Gallbladder (tissue), 1 donor: ENCODE measurements around the genes RPS13, ABCC8, SERGEF, MRGPRX3 and MISFA.

DNA sequence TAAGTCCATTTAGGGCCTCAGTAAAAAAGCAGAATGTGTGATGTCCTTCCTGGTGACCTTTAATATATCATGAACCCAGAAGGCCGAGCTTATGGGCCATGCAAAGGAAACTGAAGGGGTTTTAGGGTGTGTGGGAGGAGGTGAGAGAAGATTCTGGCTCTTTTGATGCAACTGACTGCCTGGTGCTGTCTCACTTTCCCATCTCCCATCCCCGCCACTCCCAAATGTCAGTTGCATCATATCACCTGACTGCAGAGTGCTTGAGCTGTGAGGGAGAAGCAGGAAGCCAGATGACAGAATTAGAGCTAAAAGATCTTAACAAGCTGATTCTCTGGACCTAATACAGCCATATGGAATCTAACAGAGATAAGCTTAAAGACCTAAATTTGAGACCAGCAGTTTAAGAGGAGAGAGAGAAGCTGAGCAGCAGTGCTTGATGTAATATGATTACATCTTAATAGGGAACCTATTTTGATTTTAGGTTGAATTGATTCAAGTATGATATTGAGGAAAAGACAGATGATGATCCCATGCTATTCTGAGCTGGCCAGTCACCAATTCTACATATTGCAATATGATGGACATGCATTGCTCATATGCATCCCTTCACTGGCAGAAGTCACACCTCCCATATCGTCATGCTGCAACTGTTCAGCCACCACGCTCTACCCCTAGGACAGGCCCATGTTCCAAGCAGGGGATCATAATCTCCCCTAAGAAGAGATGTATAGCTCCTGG lies 45.1 kb downstream of the PLEKHA7 start:
- PRO-cap: no peak

- PRO-cap: bidirectional peak, plus-strand start at chr11:17014530, minus-strand start at chr11:17014401; bidirectional peak, plus-strand start at chr11:17014691, minus-strand start at chr11:17014609
Measured at GRCh38 chr11:17014472-17014735, 190 bp upstream of the PLEKHA7 start.

DNA sequence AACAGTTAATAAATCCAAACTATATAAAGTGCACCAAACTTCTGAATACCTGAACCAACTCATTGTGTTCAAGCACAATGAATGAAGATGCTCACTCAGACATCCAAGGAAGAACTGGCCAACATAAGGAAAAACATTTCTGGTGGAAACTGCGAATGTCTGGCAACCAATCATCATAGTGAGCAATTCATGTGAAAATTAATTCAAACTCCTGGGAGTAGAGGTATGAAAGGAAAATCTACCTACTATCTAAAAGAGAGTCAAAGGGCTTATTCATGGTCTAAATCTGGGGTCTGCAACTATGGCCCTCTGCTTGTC lies 2.9 kb downstream of the RPS13 start:
- PRO-cap: no peak

DNA sequence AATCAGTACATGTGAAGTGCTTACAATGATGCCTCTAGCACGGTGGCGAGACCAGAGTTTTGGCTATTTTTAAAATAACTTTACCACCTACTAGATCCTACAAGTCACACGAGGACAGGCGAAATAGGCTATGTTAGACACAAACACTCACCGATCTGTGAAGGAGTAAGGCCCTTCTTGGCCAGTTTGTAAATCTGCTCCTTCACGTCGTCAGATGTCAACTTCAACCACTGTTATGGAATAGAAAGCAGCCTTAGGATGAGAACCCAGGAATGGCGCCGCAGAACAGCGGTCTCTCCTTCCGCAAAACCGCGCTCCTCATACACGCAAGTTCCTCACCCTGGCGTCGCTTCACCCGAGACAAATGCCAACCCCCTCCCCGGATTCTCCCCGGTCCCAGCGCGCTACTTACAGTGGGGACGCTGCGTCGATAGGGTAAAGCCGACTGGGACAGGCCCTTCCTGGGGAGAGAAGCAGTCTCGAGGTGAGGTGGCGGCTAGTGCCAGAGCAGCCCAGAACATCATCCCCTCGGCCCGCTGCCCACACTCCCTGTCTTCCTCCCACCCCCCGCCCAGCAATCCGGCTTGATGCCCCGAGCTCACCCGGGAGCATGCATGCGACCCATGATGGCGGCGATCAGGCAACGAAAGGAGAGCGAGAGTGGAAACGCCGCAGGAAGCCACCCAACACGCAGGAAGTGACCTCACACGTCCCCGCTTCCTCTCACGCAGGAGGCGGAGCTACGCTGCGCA lies at the start of gene RPS13:
RPS13 (minus strand) TSS at position 651 of the 752 bp plus-strand sequence.
- PRO-cap: bidirectional peak, plus-strand start at position 413 of the sequence, minus-strand start at position 311 of the sequence; bidirectional peak, plus-strand start outside the sequence, minus-strand start at position 652 of the sequence

DNA sequence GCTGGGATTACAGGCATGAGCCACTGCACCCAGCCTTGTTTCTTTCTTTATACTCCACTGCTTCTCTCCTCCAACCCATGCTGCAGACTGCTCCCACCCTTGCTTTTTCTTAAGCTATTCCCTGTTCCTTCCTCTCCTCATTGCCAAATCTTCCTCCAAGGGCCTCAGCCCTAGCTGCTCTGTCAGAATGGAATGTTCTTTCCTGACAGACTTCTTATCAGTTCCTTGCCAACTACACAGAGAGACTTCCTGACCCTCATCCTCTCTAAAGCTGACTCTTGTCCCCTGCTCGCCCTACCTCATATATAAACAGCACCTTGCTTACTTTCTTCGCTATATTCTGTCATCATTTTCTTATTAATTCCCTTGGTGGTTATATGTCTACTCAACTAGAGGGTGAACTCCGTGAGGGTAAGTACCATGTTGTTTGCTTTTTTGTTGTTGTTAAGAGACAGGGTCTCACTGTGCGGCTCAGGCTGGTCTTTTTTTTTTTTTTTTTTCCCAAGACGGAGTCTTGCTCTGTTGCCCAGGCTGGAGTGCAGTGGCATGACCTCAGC lies 17.0 kb upstream of the PIK3C2A start:
- PRO-cap: no peak

DNA sequence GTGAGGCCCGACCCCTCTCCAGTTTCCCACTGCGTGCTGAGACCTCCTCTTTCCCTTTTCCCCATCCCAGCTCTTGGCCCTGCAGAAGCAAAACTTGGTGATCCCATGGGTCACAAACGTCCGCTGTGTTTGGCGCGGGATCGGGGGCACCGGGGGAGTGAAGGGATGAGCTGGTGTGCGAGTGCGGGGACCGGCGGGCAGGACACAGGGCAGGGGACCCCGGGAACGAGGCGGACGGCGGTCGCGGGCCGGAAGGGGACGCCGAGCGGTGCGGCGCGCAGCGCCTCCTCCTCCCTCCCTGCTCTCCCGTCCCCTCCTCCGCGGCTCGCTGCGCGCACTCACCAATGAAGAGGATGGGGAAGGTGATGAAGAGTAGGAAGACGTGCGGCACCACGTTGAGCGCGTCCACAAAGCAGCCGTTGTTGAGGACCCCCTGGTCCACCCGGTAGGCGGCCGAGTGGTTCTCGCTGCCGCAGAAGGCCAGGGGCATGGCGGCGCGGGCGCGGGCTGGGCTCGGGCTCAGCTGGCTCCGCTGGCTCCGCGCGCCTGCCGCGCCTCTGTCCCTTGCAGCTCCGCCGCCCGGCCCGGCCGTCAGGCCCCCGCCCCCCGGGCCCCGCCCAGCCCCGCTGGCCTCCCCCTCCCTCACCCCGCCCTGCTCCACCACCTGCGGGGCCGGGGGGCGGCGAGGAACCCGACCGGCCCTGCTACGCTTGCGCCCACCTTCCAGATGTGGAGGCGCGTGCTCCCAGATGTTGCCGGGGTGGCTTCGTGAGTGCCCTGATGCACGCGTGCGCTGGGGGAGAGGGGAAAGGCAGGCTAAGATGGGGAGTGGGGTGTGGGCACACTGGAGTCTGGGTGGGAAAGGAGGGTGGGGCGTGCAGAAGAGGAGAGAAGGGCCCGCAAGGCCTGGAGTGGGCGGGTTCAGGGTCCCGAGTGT lies at the start of gene ABCC8:
ABCC8 (minus strand) TSS at position 559 of the 937 bp plus-strand sequence.
- PRO-cap: no peak

DNA sequence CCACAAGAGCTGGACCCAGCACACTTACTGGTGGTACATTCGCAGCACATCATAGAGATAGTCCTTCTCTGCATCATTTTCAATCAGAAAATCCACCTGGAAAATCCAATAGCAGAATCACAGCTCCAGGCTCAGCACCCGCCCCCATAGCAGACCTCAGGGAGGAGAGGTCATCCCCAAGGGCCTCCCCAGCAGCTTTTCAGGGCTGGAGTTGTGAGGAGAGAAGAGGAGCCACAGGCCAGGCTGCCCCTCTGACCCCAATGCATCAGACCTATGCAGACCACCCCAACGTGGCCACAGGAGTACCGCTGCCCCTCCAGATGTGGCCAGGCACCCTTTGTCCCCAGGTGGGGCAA lies 11.0 kb downstream of the USH1C start:
- PRO-cap: no peak

- PRO-cap: bidirectional peak, plus-strand start at chr11:17543809, minus-strand start at chr11:17543765
Measured at GRCh38 chr11:17543473-17544045, 657 bp downstream of the USH1C start.

DNA sequence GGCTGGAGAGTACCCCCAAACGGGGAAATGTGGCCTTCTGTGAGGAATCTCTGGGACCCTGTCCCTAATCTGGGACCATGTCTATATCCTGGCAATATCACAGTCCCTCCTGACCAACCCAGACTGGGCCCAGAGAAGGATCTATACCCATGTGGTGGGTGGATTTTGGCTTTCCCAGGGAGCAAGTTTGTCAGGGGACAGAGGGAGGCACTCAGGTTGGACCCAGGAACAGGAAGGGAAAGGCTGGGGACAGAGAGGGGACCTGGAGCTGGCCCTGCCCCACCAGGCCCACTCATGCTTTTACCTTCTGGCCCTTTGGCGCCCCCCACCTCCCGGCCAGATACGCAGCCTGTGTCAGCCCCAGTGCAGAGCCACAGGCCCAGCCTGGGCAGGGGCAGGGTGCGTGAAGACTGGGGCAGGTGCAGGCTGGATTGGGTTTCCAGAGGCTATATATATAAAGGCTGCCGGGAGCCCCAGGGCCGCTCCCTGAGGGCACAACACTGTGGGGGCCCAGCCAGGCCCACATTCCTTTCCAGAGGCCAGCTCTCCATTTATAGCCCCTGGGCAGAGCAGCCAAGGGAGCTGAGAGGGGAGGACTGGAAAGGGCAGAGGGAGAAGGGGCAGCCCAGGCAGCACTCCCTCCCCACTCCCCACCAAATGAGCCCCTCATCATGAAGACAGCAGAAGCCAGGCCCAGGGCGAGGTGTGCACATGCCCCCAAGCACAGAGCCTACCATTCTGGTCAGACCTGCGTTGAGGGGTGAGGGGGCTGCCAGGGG lies 5.1 kb upstream of the MYOD1 start:
- PRO-cap: no peak

GRCh38 chr11:18012837-18013903 lies at the start of gene SERGEF:
Gene SERGEF, minus strand, starts transcription at chr11:18013047.
- PRO-cap: bidirectional peak, plus-strand start at chr11:18013237, minus-strand start at chr11:18012924; bidirectional peak, plus-strand start at chr11:18013680, minus-strand start at chr11:18013692

GRCh38 chr11:18132376-18132812 lies at the start of gene MRGPRX3:
Gene MRGPRX3, plus strand, starts transcription at chr11:18132571.
- PRO-cap: no peak

- PRO-cap: no peak
Measured at GRCh38 chr11:18269583-18270056, 3.6 kb downstream of the SAA1 start.

- PRO-cap: no peak
Measured at GRCh38 chr11:18408439-18409248, 3.5 kb upstream of the LDHC start.

DNA sequence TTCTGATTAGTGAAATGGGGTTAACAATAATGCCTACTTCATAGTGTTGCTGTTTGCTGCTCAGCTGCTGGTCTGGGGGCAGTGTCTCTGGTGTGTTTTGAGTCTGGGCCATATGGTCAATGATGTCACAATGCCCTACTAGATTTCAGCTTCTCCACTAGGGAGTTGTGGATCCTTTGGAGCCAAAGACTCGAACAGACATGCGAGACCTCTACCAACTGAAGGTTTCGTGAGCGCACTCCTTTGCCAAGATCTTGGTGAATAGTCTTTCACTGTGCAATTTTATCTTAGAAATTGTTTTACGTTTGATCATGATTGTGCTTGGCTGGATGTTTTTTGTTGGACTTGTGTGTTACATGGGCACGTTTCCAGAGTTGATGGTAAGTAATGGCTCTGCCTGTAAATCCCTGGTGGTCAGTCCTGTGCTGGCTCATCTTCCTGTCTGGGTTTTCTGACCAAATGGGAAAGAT lies at the start of gene MISFA:
MISFA (plus strand) TSS at position 172 of the 470 bp plus-strand sequence.
- PRO-cap: no peak

GRCh38 chr11:18634655-18635031 lies 501 bp upstream of the SPTY2D1 start:
- PRO-cap: bidirectional peak, plus-strand start at chr11:18634906, minus-strand start at chr11:18634813

- PRO-cap: no peak
Measured at GRCh38 chr11:19184929-19185520, 16.8 kb downstream of the CSRP3 start.

DNA sequence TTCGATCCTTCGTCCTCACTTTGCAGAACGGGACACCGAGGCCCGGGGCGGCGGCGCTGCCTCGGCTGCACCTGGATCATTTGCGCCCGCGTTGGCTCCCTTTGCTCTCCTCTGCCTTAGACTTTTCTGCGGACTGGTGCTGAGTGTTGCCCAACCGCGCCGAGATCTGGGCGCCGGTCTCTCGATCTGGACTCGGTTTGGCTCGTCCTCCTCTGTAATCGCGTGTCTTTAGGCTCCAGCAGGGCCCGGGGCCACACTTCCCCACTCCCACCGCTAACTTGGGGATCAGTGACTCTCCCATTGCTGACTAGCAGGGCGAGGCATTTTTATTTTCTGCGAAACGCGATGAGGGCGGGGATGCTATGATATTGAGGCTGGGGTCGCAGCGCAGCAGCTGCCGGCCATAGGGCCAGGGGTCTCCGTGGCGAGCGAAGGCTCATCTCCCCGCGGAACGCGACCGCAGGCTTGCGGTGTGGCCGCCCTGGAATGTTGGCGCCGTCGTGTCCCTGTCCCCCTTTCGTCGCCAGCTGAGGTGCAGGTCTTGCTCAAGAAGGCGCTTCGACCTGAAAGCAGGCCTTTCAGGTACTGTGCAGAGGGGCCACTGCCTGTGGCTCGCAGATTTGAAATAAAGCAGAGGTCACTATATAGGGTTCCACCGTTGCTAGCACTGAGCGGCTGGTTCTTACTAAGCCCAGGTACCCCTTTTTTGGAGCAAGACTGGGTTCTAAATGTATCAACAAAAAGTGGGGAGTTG lies 1.8 kb upstream of the E2F8 start:
- PRO-cap: no peak

DNA sequence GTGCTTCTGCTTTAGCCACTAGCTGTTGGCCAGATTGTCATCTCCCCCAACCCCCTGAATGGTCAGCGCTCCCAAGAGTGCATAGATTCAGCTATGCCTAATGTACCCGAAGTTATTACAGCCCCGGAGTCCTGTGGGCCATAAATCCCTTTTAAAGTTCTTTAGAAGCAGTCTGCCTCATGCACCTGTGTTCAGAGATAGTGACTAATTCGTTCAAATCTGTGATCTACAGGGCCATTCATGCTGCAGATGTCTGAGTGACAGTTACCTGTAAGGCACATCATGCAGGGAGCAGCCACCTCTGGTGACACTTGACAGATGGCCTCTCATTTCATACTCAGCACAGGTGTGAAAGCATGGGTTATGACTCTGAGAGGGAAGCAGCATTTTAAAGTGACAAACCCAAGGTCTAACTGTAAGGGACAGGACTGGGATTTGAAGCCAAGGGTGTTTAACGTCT lies 2.4 kb upstream of the E2F8 start:
- PRO-cap: no peak

DNA sequence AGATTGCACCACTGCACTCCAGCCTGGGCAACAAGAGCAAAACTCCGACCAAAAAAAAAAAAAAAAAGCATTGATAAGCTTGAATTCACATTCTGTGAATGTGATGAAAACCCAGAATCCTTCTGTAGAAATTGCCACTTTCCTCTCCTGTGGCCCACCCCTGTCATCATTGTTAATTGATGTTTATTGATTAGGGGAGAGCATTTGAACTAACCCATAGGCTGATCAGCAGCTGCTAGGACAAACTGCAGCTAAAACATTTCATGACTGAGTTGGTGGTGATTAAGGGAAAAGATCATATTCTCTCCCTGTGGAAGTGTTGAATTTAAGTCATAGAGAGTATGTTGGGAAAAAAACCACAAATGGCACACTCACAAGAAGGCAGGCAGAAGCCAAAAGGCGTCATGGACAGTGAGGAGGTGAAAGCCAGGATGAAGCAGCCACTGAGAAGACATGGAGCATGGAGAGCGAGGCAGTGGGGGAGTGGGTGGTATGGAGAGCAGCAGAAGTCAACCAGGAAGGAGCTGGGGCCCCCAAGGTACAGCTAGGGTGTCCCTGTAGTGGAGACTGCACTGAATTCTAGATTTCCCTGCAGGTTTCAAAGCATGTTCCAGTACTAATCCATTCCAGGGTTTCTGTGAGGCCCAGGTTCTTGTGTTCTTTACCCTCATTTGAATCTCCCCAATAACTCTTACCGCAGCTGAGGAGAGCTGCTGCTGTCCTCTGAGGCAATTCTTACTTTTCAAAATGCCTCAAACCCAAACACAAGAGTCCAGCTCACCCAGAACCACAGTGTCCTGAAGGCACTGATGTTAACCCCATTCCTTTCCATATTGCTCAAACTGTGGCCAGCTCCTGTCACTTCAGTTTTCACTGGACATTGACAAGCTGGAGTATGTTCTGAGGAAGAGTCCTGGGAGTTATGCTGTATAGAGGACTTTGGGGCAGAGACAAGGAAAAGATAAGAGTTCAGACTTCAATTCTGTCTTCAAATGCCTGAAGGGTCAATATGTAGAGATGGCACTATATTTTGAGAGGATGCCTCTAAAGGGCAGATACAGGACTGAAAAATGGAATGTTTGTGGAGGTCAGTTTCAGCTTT lies 191.8 kb upstream of the E2F8 start:
- PRO-cap: no peak

- PRO-cap: no peak
Measured at GRCh38 chr11:19505165-19506301, 207.1 kb upstream of the NAV2 start.